ENCODE data around the gene REXO2.

- PRO-cap: no peak
These were observed 73.4 kb downstream of the ZBTB16 start for GRCh38 chr11:114132845-114133312.

GRCh38 chr11:114133886-114134343, 74.4 kb downstream of the ZBTB16 start:
- PRO-cap: no peak

DNA sequence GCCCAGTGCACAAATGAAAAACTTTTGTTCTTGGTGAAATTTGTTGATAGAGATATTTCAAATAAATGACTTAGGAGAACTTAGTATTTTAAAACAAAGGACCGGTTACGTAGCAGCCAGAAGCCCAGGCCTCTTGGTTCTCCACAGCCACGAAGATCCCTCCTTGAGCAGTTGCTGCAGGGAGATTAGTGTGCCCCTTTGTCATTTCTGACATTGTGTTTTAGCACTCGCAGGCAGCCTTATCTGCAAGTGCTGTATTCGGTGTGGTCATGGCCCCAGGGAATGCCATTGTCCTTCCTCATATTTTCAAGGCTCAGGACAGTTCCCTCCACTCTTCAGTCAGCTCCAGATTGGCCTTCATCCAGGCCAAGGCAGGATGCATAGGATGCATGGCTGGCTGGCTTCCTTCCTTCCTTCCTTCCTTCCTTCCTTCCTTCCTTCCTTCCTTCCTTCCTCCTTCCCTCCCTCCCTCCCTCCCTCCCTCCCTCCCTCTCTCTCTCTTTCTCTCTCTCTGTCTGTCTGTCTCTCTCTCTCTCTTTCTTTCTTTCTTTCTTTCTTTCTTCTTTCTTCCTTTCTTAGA, 88.5 kb downstream of the ZBTB16 start:
- PRO-cap: no peak

GRCh38 chr11:114179697-114180836, 116.1 kb upstream of the NNMT start:
- PRO-cap: no peak

- PRO-cap: no peak
These were observed 105.4 kb upstream of the NNMT start for GRCh38 chr11:114190854-114191202.

DNA sequence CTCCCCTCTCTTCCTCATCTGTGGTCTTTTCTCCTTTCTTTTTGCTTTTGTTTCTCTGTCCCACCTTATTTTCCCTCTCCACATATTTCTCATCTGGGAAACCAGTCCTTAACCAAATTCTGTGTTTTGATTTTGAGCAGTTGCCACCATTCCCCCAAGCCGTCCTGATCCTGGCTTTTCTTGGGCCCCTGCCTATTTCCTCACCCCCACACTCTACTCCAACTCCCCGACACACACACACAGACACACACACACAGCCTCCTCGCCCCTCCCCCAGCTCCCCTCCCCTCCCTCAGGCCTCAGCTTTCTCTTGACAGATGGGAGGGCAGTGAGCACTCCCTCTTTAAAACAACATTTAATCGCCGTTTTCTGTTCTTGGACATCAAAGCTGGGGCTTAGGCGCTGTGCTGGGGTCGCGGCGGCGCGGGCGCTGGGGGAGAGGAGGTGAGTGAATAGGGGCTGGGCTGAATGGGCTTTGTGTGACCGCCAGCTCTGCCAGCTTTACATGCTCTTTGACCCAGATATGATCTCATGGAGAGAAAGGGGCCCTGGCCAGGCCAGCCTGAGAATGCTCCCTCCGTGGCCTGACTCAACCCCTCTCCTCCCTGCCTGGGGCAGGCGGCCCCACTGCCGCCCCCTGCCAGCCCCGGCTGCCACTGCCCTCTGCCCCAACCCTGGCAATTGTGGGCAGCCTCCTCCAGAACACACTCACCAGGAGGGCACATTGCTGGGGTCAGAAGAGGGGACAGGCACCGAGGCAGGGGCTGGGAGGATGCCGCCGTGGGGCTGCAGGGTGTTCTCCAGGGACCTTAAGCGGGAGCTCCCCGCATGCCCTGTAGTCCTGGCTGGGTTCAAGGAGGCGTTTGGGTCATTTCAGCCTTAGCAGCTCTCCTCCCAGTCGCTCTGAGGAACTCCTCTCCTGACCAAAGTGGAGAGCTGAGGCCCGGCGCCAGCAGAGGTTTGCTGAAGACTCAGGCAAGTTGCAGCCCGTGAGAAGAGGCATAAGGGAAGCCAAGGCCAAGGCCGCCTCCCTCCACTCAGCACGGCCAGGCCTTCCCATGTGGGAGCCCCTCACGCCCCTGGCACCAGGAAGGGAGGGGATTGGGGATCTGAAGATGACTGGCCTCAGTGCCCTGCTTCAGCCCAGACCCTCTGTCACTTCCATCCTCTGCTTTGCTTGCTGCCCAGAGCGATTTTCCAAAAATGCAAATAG, 38.4 kb upstream of the NNMT start:
- PRO-cap: no peak

GRCh38 chr11:114308077-114309390, 12.3 kb downstream of the NNMT start:
- PRO-cap: no peak

- PRO-cap: no peak
These were observed 1.1 kb downstream of the C11orf71 start for GRCh38 chr11:114399265-114399456.

GRCh38 chr11:114438039-114438861, 1.0 kb upstream of the REXO2 start:
- PRO-cap: no peak

DNA sequence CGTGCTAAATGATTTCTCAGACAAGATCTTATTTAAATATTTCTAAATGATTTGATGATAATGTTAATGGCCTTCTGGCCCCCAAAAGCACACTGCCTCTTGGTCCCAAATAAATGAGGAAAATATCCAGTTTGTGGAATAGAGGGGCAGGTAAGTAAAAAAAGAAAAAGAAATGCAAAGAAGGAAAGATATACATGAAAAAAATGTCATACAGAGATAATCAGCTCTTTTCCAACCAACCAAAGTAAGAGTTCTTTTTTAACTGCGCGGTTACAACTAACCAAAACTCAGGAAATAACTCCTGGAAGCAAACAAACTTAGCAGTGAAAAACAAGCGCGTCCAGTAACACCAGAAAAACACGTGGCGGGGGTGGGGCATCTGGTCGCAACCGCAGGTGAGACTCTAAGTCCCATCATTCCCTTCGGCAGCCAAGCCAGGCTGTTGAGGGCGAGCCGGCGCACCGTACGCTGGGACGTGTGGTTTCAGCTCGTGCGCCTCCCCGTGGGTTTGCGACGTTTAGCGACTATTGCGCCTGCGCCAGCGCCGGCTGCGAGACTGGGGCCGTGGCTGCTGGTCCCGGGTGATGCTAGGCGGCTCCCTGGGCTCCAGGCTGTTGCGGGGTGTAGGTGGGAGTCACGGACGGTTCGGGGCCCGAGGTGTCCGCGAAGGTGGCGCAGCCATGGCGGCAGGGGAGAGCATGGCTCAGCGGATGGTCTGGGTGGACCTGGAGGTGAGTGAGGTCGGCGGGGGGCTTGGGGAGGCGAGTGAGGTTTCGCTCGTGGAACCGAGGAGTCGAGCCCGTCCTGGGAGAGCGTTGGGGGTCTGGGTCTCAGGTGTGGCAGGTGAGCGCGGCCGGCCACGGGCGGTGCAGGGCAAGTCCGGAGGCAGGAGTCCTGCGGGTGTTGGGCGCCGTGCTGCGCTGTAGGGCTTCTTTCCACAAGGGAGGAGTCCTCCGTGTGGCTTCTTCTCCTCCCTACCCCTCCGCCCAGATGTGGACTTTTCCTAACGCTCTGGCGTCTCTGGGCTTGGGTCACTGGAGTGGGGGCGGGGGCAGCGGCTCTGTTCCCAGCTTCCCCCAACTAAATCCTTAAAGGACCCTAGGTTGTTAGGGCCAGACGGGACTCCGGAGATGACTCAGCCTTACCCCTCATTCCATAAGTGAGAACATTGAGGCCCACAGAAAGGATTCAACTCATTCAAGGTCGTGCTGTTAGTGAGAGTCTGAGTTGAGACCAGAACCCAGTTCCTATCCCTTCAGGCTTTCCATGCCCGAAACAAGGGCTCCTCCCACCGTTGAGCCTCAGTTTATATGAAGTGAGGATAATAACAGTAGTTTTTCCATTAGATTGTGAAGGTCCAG, at the start of gene REXO2:
TSS of gene REXO2 (plus strand) at position 523 of the 1,361 bp plus-strand sequence.
- PRO-cap: bidirectional peak, plus-strand start at position 553 of the sequence, minus-strand start at position 295 of the sequence

DNA sequence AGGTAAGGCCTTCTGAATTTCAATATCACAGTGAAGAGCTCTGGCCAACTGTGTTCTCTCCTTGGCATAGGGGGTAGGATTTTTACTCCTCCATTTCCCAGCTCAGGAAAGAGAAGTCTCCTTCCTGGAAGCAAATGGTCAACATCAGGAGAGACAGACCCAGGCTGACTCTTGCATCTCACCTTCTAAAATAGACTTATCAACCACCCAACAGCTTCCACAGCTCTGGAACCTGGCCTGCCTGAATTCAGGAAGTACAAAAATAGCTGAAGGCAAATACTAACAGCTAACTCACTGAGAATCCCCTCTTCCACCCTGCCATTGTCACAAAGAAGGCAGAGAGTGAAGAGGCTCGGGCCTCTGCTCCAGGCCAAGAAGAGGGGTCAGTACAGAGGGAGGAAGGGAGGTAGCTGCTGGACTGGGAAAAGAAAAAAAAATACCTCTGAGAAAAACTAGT, 213.6 kb downstream of the NXPE2 start:
- PRO-cap: no peak

DNA sequence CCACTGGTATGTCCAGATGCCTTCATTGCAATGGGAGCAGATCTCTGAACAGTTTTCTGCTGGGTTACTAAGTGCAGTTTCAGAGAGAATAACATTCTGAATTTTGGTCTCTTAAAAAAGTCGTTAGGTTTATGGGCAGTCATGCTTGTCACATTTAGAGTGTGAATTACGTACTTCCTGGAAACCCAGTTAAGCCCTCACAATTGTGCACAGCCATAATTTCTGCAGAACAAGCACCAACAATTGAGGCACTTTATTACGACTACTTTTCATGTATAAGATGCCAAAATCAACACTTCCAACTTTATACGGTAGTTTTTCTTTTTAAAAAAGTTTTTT, 247.4 kb downstream of the CADM1 start:
- PRO-cap: no peak

DNA sequence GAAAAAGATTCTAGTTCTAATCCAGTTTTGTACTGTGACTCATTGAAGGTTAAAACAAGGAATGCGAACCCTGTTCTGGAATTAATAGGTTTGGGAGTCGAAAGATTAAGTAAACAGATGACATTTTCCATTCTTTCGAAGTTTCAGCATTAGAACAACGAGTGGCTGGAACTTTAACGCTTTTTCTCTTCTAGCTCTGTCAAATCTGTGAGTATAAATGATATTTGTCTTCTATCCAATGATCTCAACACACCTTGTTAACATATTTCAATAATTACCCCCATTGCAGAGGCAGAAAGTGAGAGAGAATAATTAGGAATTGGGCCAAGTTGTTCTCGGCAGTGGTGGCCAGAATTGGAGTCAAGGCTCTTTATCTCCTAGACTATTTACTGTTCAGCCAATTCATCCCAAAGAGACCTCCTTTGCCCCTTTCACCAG, 19.3 kb upstream of the CADM1 start:
- PRO-cap: no peak

GRCh38 chr11:115645671-115646350, 141.6 kb upstream of the CADM1 start:
- PRO-cap: no peak

- PRO-cap: no peak
These were observed 84.9 kb downstream of the BUD13 start for GRCh38 chr11:116687452-116688725.

DNA sequence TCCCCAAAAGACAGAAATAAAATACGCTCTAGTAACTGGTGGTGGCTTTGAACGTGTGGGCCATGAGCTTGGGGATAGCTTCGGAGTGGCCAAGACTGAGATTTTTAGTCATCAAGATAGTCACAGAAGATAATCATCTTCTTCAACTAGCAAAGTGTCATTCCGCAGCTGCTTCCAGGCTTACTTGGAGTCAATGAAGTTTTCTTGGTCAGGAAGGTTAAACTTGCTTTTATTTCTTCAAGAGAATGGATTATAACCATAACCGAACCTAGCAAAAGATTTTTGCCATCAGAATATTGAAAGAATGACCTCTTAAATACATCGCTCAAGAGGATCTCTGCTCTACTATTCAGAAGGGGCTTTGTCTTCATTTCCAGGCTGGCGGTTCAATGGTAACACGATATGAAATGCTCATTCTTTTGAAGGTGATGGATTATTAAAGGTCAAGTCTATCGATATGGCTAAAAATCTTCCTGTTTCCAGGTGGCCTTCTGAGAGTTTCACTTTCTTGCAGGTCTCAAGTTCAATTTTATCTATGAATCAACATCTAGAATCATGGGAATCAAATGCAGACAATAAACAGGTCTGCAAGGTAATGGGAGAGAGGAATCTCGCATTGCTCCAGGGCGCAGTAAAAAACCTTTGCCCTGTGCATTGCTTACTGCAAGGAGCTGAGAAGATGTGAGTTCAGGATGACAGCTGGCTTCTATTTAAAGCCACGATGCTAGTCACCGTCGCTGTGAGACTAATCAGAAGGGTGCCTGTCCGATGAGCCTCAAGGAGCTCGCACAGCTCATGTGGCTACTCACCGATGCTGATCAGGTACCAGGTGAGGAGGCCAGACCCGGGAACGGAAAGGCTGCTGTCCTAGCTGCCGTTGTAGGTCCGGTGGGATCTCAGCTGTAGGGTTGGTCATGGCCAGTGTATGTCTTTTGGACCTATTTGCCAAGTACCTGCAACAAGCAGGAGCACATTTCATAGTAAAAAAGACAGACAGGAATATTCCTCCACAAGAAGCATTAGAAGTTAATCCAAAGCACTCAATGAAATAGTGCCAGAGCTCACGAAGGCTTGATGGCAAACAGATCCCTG, 30.1 kb upstream of the APOA1 start:
- PRO-cap: no peak

GRCh38 chr11:117028895-117029202, 69.4 kb downstream of the SIK3 start:
- PRO-cap: no peak

GRCh38 chr11:117049511-117049812, 48.8 kb downstream of the SIK3 start:
- PRO-cap: no peak

GRCh38 chr11:117076893-117078189, 20.9 kb downstream of the SIK3 start:
- PRO-cap: no peak

- PRO-cap: no peak
These were observed 10.4 kb upstream of the SIDT2 start for GRCh38 chr11:117167690-117169022.